ENCODE results near the gene GTF2A2.

DNA sequence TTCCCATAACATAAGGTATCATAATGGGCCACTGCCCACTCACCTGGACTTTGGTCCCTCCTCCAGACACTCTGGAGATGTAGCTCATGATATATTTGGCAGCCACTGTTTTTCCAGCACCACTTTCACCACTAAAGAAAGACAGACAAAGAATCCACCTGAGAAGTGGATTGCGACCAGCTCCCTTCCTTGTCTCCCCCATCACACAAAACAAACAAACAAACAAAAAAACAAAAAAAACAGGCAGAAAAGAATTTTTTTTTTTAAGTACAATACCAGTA, 29.8 kb downstream of the LDHAL6B start:
- PRO-cap: no peak

DNA sequence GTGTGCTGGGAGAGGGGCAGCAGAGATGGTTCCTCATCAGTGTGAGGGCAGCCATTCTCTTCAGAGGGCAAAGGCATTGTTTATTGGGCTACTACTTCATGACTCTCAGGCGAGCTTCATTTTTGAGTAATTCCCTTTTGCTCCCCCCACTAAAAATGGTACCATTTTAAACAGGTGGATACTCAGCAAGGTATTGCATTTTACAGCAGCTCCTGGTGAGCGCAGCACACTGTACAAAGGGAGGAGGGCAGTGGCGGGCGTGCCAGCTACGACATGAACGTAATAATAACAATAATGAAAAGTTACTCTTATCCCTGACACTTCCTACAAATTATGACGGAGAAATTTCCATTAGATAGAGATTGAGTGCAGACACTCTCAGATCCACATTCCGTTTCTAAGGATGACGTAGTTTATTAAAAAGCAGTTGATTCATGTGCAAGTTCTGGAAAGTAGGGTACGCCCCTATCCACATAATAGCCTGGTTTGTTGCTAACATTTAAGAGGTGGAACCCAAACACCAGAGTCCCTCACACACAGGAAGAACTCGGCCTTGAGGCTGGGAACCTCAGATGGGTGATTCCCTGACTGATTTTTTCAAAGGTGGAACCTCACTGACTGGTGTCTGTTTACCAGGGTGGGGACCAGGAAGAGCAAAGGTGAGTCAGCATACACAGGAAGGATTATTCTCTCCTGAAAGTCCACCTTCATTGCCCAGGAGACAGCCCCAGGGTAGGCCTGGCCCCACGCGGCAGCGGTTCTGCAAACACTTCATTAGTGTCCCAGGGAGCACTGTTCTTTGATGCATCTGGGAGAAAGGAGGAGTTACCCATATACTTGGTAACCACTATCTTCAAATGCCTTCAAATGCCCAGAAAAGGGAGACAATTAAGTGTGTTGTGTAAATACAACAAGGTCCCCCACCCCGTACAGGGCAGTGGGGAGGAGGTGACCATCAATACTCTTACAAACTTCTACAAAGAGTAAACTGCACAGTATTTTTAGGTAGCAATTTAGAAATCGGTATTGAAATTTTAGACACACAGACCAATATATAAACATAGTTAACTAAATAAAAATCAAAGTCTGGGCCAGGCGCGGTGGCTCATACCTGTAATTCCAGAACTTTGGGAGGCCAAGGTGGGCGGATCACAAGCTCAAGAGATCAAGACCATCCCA, 69.9 kb downstream of the LDHAL6B start:
- PRO-cap: no peak

GRCh38 chr15:59343661-59344352, 28.9 kb downstream of the MYO1E start:
- PRO-cap: no peak

- PRO-cap: no peak
Observed at GRCh38 chr15:59516577-59517008, 78.6 kb downstream of the FAM81A start.

GRCh38 chr15:59612581-59613145, 1.1 kb downstream of the GCNT3 start:
- PRO-cap: no peak

GRCh38 chr15:59656929-59658040, at the start of gene GTF2A2:
TSS of gene GTF2A2 (minus strand) at chr15:59657515.
- PRO-cap: unidirectional peak, minus-strand start at chr15:59657220; bidirectional peak, plus-strand start at chr15:59657617, minus-strand start at chr15:59657509

DNA sequence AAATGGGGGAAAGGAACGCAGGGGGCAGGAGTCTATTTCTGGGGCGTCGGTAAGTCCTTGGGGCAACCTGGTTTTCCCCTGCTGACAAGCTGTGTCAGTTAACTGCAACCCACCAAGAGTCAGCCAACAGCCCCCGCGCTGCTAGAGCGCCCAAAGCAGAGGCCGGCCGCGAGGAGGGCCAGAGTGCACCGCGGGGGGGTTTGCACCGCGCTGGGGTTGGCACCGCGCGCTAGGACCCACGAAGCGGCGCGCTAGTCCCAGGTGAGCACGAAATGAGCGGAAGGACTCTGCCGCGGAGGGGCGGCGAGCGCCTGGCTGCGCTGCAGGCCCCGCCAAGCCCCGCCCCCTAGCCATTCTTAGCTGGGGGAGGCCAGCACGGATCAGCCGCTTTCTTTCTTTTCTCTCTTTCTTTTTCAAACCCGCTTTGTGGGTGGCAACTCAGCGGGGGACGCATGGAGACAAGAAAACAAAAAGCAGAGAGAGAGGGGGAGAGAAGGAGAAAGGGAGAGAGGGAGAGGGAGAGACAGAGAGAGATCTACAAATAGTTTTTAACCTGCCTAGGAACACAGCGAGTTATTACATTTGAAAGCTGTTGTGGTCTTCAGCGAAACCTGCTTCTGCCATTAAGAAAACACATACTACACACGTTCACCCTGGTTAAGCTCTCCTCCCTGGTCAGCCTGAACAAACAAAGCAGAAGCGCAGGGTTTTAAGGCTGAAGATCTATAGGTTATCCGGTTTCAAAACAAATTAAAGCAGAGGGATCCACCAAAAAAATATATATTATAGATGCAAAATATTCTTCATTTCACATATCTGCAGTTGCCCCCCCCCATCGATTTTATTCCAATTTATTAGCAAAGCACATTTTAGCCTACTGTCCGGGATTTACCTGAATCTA, 6.9 kb upstream of the FOXB1 start:
- PRO-cap: no peak

GRCh38 chr15:60392331-60393786, 4.9 kb downstream of the ANXA2 start:
- PRO-cap: no peak

DNA sequence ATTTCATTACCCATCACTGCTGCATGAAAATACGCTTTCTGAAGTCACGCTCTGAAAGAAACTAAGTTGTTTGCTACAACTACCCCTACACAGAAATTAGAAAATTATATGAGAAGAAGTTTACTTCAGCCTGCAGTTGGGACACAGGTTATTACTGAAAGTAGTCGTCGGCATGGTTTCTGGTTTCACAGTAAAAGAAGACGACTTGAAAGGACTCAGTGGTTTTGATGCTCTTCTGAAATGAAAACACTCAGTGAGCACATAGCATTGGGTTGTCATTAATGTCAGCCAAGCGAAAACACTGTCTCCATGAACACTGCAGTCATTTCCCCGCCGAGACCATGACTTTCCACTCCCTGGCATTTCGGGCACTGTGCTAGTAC, 69.1 kb upstream of the ICE2 start:
- PRO-cap: no peak

- PRO-cap: no peak
Observed at GRCh38 chr15:60569693-60570233, 90.8 kb upstream of the ICE2 start.

GRCh38 chr15:60757825-60758261, 278.9 kb upstream of the ICE2 start:
- PRO-cap: no peak

DNA sequence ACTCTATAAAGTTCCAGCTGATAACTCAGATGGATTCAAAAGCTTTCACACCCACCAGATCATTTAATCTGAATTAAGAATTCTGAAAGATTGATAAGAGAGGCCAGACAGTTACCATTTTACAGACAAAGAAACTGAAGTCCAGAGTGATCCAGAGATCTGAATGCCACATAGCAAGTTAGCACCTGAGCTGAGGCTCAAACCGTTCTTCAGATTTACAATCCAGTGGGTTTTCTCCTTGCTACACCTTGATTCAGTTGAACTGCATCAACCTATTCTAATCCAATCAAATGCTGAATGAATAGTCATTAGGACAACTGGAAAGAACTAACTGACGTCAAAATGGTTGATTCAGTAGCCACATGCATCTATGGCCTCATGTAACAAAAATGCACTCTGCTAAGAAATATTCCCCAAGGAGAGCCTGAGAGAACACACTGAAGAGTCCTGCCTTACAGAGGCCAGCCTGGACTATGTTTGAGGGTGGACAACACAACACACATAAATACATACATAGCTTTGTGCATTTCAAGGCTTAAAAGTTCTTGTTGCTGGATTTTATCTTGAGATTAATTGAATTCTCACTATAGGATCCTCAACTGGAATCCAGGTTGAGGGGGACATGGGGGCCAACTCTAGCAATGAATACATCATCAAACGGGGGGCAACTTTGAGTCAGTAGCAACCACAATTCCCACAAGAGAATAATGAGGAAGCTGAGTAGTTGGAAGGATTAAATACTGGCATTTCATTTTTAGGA, 280.0 kb upstream of the ICE2 start:
- PRO-cap: no peak

GRCh38 chr15:60800736-60801049, 321.8 kb upstream of the ICE2 start:
- PRO-cap: no peak

GRCh38 chr15:60819892-60820353, 341.0 kb upstream of the ICE2 start:
- PRO-cap: no peak

- PRO-cap: no peak
Observed at GRCh38 chr15:61020071-61020778, 208.9 kb downstream of the RORA start.

DNA sequence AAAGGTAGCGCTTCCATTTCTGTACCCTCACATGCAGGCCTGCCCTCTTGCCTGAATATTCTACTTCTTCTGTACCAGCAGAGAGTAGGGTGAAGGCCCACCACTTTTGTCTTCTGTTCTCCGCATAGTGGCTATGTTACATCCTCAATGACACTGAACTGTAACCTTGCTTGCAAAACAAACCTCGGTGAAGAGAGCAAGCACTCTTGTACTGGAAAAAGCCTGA, 151.4 kb downstream of the RORA start:
- PRO-cap: no peak

- PRO-cap: no peak
Observed at GRCh38 chr15:62075831-62076398, 9.1 kb downstream of the C2CD4A start.

DNA sequence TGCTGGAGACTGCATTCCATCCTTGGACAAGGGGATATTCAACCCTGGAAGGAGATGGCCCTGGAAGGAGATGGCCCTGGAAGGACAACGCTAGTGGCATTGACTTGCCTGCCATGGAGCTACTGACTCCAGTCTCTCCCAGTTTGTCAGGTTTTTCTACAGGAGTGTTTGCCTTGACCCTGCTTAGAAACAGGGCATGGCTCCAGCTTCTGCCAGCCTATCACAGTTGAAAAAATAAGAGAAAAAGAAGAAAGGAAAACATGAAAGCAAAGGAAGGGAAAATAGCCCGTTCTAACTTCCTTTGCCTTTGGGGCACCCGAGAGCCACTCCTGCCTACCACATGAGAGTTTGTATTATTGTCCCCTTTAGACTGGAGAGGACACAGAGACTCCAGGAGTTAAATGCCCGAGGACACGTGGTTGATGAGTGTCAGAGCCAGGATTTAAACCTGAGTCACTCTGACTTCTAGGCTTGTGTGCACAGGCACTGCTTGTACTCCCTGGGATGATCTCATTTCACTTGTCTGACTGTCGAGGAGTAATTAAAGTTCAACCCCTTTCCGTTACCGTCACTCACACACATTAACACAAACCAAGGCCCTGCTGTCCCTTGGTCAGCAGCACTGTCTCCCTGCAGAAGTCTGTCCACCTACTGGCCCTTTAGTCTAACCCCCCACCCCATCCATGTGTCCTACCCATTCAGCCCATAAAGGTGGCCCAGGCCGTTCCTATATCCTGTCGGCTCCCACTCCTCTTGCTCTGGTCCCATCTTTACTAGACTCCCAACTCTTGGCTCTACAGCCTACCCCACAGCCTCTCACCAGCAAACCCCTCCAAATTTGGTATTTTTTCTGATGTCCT, 46.1 kb downstream of the C2CD4A start:
- PRO-cap: no peak

- PRO-cap: no peak
Observed at GRCh38 chr15:62558998-62559330, 168.6 kb downstream of the TLN2 start.

GRCh38 chr15:62835725-62836088, 206.8 kb upstream of the TPM1 start:
- PRO-cap: no peak

Measured in ReNcell CX (cell line).